CD14-positive monocyte (primary cell): Measurements from ENCODE around the gene SPATA31A3.

GRCh38 chr9:37984844-37985553 lies 81.1 kb upstream of the SLC25A51 start:
- CAGE, long polyA plus RNA: no peak

DNA sequence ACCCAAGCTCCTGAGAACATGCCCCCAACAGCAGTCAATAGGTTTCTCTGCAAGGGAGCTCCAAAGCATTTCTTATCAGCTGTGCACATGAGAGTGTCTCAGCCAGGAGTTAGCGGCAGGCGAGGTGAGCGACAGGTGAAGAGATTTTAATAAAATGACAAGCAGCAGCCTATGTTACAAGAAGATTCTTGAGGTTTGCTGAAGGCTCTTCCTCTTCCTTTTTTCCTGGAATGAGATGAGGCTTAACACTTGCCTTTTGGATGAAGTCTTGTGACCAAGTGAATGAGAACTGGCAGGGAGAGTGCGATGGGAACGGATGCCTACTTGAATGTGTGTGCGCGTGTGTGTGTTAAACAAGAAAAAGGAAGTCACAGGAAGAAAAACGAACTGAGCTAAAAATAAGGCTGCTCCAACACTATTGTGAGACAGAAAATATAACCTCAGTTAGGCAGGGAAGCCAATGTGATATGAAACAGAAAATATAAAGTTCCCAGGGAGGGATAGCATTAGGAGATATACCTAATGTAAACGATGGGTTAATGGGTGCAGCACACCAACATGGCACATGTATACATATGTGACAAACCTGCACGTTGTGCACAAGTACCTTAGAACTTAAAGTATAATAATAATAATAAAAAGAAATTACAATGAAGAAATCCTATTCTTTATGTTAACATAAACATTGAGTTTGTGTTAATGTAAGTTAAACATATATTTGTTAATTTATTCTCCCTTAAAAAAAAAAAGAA lies 75.9 kb downstream of the SHB start:
- CAGE, long polyA plus RNA: no peak

- CAGE, long polyA plus RNA: no peak
Measured at GRCh38 chr9:38018092-38018856, 50.8 kb downstream of the SHB start.

- CAGE, long polyA plus RNA: no peak
Measured at GRCh38 chr9:38023625-38024266, 45.3 kb downstream of the SHB start.

DNA sequence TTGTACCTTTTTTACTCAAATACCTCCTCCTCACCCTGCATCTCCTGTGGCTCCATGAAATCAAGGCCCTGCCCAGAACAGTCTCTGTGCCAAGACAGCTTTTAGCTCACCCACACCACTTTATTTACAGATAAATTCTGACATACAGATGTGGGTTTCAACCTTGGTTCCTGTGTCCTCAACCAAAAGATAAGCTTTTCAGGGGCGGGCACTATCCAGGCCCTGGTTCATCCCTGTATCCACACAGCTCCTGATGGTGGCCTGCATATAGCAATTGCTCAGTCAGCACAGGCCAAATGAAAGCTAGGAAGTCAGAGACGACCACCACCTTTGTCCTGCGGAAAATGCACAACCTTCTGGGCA lies 8.3 kb downstream of the SHB start:
- CAGE, long polyA plus RNA: no peak

GRCh38 chr9:38067044-38068005 lies 1.7 kb downstream of the SHB start:
- CAGE, long polyA plus RNA: no peak

DNA sequence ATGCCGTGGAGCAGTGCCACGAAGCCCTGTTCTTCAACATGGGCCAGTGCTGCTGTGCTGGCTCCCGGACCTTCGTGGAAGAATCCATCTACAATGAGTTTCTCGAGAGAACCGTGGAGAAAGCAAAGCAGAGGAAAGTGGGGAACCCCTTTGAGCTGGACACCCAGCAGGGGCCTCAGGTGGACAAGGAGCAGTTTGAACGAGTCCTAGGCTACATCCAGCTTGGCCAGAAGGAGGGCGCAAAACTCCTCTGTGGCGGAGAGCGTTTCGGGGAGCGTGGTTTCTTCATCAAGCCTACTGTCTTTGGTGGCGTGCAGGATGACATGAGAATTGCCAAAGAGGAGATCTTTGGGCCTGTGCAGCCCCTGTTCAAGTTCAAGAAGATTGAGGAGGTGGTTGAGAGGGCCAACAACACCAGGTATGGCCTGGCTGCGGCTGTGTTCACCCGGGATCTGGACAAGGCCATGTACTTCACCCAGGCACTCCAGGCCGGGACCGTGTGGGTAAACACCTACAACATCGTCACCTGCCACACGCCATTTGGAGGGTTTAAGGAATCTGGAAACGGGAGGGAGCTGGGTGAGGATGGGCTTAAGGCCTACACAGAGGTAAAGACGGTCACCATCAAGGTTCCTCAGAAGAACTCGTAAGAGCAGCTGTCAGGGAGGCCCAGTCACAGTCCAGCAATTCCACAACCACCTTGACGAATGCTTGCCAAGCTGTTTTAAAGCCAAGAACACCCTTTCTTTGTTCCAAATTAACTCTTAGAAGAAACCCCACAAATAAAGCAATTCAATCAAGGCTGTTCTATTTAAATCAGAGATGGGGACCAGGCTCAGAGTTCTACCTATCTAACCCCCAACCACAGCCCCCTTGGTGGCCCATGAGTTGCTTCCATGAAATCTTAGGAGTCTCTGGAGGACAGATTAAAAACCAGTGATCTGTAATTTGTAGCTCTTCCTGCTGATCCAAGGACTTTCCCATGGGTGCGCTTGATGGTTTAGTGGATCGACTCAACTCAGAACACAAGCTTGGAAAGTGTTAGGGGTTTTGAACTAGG lies 4.5 kb downstream of the ALDH1B1 start:
- CAGE, long polyA plus RNA: no peak

- CAGE, long polyA plus RNA: no peak
Measured at GRCh38 chr9:40498725-40499104, 629.8 kb downstream of the FOXD4L6 start.

DNA sequence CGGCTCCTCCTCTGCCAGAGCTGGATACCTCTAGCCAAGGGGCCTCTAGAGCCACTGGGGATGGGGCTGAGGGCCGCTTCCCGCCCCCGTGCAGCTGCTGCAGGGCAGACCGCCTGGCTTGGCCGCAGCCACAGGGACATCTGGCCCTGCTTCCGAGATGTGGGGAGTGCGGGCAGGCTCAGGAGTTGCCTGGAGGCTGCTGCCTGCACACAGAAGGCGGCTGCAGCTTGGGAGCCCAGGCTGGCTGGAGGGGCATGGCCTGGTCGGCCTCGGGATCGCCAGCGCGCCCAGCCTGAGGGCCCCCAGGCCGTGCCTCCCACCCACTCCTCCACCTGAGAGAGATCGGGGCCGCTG lies 80.0 kb upstream of the ZNG1F start:
- CAGE, long polyA plus RNA: no peak

DNA sequence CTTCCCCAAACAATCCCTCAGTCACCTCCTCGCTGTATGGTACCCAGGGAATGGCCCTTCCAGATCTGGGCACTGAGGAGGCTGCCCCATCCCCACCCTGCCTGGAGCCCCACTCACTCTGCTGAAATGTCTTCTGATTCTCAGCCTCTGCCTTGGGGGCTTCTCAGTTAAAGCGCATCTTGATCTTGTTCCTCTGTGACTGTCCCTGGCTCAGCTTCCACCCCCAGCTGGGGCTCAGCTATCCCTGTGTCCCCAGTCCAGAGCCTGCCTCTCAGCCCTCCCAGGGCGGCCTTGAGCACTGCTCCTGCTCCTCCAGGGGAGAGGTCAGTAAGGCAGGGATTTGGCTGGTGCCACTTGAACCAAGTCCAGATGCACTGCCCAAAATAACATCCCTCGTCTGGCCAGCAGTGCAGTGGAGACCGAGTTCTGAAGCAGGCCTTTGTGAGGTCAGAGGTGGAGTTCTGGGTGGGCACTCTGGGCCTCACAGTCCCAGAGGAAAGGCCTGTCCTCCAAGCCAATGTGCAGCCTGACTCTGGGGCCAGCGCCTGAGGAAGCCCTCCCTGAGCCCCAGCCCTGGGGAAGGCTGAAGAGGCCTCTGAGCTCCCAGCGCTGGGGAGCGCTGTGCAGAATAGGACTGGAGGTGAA lies 1950.8 kb downstream of the FOXD4L5 start:
- CAGE, long polyA plus RNA: no peak

DNA sequence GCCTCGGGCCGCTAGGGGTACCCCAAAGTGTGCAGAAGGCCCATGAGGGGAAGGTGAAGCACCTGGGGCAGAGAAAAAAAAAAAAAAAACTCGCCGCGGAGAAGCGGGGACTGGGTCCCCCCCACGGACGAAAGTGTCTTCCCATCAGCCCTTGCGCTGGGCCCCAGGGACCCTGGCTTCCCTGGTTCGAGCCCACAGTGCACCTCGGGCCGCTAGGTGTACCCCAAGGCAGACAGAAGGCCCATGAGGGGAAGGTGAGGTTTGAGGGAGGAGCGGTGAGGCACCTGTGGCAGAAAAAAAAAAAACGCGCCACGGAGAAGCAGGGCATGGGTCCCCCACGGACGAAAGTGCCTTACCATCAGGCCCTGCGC lies 1577.0 kb downstream of the FOXD4L5 start:
- CAGE, long polyA plus RNA: no peak

DNA sequence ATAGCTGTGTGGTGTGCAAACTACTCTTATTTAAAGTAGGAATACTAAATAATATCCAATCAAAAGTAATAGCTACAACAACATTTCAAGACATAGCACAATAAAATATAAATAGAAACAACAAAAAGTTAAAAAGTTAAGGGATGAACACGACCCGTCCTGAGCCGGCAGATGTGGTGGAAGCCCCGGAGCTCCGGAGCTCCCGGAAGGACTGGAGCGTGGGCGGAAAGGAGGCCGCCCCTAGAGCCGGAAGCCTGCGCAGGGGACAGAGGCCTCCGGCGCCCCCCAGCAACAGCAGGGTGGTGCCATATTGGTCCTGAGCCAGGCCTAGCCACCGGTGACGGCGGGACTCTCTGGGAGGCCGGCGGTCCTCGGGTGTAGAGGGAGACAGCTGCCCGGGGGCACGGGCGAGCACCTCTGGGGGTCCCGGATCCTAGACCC lies 1472.3 kb downstream of the FOXD4L5 start:
- CAGE, long polyA plus RNA: no peak

DNA sequence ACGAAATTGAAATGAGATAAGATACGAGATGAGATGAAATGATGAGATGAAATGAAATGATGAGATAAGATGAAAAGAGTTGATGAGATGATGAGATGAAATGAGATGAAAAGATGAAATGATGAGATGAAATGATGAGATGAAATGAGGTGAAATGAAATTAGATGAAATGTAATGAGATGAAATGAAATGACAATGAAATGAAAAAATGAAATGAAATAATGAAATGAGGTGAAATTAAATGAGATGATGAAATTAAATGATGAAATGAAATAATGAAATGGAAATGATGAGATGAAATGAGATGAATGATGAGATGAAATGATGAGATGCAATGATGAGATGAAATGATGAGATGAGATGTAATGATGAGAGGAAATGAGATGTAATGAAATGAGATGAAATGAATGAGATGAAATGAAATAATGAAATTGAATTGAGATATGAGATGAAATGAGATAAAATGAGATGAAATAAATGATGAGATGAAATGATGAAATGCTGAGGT lies 560.7 kb downstream of the FOXD4L5 start:
- CAGE, long polyA plus RNA: no peak

- CAGE, long polyA plus RNA: no peak
Measured at GRCh38 chr9:65143849-65144270, 141.1 kb downstream of the FOXD4L5 start.

DNA sequence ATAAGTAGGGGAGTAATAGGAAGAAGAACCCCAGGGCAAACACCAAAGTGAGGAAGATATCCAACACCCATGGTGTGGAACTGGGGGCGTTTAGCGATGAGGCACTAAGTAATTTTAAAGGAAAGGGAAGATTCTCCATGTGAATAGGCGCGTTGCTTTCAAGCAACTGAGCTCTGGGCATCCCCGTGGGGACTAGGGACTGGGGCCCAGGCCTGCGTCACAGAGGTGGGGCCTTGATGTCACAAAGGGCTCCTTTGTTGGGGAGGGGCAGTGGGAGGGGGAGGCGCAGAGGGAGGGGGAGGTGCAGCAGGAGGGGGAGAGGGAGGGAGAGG lies at the start of gene SPATA31A3:
Gene SPATA31A3 (minus strand): TSS at position 168 of the 332 bp plus-strand sequence.
- CAGE, long polyA plus RNA: no peak

DNA sequence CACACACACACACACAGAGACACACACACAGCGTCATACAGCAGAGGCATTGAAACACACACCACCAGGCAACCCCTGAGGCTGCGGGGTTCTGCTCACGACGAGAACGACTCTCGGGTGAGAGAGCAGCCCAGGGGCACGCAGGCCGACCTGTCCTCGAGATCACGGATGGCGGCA lies 132.6 kb upstream of the ANKRD20A1 start:
- CAGE, long polyA plus RNA: no peak

- CAGE, long polyA plus RNA: no peak
Measured at GRCh38 chr9:67726431-67727070, 132.2 kb upstream of the ANKRD20A1 start.

DNA sequence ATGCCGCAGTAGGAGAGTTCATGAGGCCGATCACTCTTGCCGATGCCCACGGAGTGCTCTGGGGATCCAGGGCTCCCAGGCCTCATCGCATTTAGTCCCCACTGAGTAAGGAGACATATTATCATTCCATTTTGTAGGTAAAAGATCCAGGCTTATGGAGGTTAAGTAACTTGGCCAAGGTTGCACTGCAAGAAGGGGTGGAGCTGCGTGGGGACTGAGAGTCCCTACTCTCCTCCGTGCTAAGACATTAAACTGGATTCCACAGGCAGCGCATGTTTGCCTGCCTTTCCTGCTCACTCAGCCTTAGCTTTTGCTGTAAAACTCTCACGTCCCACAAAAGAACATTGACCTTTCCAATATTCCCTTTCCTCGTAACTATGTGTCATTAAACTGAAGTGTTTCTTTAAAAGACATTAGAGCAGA lies 86.2 kb downstream of the TMEM252 start:
- CAGE, long polyA plus RNA: no peak

DNA sequence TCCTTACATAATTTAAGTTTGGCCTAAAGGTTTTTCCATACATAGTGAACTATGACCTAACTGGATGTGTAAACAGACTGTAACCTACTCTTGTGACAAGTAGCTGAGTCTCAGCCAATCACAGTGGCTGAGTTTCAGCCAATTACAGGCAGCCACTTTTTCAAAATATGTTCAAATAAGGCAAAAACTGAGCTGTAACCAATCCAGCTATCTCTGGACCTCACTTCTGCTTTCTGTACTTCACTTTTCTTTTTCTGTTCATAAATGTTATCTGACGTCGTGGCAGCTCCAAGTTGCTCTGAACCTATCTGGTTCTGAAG lies 34.6 kb downstream of the TMEM252 start:
- CAGE, long polyA plus RNA: no peak

GRCh38 chr9:68547328-68547837 lies 6.7 kb upstream of the TMEM252 start:
- CAGE, long polyA plus RNA: no peak